RPMI7951 (cell line): ENCODE measurements around the genes MYH3, TMEM220, HS3ST3A1 and CDRT15.

DNA sequence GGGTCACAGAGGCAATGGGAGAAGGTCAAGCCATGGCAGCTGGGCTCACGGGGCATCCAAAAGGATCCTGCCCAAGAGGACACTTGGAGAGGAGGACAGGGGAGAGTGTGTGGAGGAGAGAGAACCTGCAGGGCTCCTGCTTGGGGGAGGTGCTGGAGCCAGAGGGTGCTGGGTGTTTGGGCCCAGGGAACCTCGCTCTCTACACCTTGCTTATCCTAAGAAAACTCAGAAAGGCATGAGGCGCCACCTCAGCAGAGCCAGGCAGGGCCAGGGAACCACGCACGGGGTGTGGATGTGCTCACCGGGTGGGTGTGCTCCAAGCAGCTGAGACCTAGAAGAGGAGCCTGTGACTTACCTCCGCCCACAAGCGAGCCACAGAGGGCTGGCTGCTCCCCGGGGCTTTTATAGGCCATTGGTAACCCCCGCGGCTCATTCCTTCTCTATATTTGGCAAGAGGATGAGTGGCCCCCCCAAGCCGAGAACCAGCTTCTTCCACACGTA, at the start of gene MYH3:
MYH3 (minus strand) TSS at position 376 of the 501 bp plus-strand sequence.
- RAMPAGE, long total RNA = no peak

- RAMPAGE, long total RNA = no peak
These were observed 993 bp downstream of the ADPRM start for GRCh38 chr17:10698327-10698846.

DNA sequence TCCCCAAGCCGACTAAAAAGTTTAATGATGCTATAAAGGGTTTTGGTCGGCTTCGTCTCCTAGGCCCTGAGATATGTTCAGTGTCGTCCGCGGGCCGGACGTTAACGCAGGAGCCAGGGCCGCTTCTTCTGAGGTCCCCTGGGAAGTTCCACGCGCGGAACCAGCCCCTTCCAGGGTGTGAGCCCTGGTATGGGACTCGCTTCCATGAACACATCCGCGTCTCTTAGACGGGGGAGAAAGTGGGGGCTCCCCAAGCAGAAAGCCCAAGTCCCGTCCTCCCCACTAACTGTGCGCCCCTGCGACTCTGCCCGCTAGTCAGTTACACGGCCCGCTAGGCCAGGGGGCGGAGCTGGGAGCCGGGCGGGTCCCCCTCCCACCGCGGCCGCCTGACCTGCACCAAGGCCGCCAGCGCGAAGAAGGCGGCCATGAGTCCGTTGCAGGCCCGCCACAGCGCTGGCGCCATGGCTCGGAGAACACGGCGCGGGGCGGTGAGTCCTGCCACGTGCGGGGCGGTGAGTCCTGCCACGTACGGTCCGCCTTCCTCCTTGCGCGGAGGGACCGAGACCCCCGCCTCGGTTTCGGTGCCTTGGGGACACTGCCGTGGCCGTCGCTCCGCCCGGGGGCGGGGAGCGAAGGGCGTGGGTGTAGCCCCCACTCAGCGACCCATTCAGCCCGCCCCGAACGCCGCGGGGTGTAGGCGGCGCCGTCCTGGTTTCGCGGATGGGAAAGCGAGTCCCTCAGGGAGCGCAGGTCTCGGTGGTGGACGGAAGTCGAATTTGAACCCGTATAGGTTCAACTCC, at the start of gene TMEM220:
TMEM220 (minus strand) TSS at position 635 of the 800 bp plus-strand sequence.
- RAMPAGE, long total RNA = no peak

DNA sequence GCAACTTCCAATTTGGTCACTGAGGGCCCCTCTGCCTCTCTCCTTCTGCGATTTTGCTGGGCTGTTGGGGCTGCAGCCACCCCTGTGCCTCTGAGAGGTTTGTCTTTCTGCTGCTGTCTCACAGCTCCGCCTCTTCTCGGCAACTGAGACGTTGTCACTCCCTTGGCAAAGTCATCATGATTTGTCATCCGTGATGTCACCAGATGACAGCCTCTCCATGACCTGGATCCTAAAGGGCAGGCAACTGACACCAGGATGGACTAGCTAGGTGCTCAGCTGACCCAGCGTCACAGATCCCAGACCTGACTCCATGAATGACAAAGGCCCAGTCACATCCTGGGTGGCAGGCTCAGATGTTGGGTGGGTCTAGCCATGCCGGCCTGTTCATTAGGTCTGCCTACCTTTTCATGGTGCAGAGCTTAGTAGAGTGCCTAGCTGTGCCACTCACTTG, 3.7 kb upstream of the TMEM238L start:
- RAMPAGE, long total RNA = no peak

GRCh38 chr17:11240010-11240881, 767 bp upstream of the SHISA6 start:
- RAMPAGE, long total RNA = no peak

- RAMPAGE, long total RNA = no peak
These were observed 116.1 kb upstream of the MYOCD start for GRCh38 chr17:12549460-12550101.

GRCh38 chr17:12989344-12989779, 28.5 kb downstream of the ELAC2 start:
- RAMPAGE, long total RNA = no peak

GRCh38 chr17:13601627-13602654, at the start of gene HS3ST3A1:
Gene HS3ST3A1, minus strand, starts transcription at chr17:13601929.
- RAMPAGE, long total RNA = no peak

- RAMPAGE, long total RNA = no peak
These were observed 128.3 kb upstream of the COX10 start for GRCh38 chr17:13940966-13941399.

DNA sequence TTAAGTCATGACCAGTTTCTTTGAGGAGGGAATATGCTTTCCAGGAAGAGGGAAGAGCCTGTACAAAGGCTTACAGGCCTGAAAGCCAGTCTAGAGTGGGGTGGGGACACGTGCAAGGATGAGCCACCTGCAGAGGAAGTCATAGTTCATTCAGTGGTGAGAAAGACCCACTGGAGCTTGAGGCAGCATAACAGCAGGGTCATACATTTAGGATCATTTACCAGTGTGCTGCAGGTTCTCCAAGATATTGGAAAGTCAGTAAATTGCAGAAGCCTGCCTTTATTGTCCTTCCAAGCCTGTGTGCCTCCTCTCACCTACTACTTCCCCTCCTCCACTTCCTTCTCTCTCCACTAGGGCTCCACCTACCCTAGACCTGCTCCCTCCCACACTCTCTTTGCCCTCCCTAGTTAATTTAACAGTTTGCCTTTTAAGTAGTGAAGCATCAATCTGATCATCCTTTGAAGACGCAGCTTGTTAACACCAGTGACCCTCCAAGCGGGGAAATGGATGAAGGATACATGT, 40.2 kb downstream of the CDRT15 start:
- RAMPAGE, long total RNA = no peak

GRCh38 chr17:14236704-14236970, at the start of gene CDRT15:
Gene CDRT15, minus strand, starts transcription at chr17:14236862.
- RAMPAGE, long total RNA = no peak

- RAMPAGE, long total RNA = no peak
These were observed 258.8 kb downstream of the HS3ST3B1 start for GRCh38 chr17:14559710-14560125.

DNA sequence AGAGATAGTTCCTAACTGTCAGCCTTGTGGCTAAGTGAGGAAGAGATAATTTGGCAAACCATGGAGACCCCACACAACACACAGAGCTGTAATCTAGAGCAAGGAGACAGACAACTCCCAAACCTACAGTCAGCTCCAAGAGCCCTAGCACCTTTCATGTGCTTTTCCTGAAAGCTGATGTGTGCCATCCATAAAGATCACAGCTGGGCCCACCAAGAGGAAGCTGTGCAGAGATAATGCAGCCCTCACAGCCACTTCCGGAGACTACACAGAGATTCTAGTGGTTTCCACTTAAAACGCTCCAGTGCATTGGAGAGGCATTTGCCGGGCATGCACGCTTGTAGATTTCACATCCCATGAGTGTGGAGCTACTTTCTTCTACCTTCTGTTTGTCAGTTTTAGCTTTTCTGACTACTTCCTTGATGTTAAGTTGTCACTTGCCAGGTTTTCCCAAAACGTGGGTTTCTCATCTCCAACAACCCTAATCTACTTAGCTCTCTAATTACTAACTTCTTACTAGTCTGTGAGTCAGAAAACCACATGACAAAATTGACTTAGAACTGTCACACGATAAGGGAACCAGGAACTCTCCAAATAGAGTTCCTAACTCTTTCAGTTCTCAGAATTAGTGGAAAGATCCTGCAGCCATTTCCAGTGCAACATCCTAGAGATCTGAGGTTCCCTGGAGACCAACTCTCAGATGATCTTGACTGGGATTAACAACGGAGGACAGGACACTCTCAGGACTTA, 28.8 kb downstream of the PMP22 start:
- RAMPAGE, long total RNA = no peak

GRCh38 chr17:15257123-15257744, 7.9 kb downstream of the PMP22 start:
- RAMPAGE, long total RNA = no peak

DNA sequence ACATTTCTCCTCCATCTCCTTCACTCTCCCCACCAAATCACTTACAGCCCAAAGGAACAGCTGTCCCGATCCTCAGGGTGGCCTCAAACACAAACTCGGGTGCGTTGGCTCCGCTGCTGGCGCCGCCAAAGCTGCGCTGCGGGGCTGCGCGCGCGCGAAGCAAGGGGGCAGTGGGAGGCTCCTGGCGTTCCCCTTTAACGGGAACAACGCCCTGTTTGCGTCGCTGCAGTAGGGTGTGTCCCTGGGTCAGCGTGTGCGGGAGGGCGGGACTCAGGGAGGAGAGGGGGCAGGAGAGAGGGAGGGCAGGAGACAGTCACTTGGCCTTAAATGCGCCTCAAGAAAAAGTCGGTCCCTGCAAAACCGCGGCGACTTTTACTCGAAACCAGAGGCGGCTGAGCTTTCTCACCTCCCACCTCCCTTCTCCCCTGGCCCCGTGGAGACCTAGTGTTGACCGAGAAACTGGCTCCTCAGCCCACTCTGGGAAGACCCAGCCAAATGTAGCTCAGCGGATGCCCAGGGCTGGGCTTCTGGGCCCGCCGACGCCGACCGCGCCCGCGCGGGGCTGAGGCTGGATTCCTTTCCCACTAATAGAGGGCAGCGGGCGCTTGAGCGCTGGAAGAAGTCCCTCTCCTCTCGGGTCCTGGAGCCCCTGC, 2.6 kb downstream of the PMP22 start:
- RAMPAGE, long total RNA = start-site peak on the minus strand centred at position 141 of the sequence, 16 bp wide, 42 and 29 reads in 2 replicates

DNA sequence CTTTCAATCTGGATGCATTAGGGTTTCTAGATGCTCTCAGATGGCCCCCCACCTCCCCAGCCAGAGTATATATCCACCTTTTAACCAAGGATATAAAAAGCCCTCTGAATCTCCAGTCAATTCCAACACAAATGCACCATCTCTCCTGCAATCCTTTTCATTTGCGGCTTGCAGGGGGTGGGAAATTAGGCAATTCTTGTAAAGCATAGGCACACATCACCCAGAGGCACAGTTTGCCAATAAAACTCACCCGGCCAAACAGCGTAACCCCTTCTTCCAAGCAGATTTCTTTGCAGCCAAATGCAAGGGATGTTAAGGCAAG, 261 bp downstream of the PMP22 start:
- RAMPAGE, long total RNA = no peak

DNA sequence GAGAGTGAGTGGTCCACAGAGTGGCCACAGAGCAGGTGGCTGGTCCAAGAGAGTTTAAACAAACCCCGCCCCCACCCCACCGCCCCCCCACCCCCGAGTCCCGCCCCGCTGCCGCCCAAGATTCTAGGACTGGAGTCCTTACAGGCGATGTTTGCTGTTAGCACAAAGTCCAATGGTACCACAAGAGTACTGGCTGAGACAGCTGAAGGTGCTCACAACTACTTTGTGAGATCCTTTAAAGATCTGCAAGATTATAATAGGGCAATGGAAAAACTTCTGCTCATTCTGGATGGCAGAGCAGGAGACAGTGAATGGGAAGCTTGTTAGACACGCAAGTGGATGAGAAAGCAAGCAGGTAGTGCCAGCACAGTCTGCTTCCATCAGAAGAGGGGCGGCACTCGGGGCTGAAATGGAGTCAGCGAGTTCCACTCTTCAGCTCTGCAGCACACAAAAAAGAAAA, 4.7 kb upstream of the TEKT3 start:
- RAMPAGE, long total RNA = no peak

DNA sequence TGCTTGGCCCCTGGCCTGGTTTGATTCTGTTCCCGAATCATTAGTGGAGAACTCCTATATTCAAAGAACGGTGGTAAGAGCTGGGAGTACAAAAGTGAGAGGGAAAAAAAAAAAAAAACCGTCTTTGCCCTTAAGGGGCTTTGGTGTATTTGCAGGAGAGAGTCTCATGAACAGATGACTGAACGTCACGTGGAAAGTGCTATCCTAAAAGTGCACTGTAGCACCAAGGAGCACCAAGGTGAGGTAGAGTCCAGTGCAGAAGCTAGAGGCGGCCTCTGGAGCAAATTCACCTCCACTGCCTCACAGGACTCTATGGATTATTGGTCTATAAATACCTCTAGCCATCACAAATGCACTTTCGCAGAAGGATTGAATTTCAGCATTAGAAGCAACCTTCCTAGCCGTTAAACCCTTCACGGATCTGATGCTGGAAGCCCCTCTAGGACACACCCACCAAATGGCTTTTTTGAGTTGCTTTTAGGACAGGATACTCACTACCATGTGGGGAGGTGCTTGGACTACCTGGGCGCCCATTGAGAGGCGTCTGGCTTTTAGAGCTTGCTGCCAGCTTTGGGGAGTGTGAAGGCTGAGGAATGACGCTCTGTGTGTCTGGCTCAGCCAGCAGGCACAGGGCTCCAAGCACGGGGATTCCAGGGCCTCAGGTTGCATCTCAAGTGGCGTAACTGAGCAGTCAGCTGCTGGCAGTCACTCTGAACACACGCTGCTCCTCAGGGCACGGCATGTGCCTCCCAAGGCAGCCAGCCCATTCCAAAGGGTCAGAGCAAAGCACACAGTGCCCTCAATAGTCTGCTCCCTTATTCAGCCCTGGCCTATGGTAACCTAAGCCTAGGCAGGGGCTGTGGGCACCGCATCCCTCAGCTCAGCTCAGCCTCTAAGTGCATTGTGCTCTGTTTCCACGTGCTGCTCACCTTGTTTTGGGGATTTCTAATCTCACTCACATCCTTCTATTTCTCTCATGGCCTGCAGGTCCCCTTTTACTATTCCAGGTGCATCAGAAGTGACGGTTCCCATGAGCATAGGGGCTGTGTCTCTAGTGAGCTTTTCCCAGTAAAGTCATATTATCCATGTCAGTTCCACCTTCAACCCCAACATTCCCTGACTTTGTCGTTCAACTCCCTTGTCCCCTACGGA, 52.6 kb downstream of the CDRT4 start:
- RAMPAGE, long total RNA = no peak

- RAMPAGE, long total RNA = no peak
These were observed 9.4 kb downstream of the CDRT4 start for GRCh38 chr17:15458032-15458322.

DNA sequence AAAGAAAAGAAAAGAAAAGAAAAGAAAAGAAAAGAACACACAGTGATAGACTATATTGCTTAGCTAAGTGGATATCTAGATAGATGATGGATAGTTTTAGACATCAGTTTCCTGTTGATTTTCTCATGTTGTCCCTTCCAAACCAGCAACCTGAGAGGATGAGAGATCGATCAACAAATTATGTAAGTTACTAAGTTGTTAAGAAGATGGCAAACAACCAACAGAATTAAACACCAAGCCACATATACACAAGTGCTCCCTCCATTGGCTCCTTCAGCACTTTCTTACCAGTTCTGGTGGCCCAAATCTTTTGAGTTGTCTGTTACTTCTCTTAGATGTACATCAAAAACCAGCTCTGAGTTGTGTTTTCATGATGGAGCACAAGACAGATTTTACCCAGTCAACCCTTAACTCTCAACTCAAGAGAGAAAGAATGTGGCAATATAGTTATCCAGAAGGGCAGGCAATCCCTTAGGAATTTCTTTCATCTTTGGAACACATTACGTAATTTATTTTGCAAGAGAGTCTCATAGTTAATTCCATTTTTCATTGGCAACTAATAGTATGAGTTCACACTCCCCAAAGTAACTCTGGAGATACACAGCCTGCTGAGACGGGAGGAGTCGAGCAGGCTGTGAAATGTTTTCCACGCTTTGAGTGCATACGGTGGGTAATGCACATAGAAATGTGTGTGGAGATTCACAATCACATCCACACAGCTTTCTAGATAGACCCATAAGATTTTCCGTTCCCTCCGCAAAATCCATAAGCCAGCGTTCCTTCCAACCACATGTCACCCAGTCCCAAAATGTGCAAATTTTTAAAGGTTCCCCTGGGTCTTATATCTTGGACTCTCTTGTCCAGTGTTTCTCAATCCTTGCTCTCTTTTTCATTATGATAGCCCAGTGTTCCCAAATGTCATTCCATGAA, 8.2 kb upstream of the CDRT4 start:
- RAMPAGE, long total RNA = no peak